K562 (cell line): ENCODE measurements around a stretch of chr7.

GRCh38 chr7:22219759-22220633 is 137.0 kb downstream of the RAPGEF5 start:
- RAMPAGE, long total RNA = no peak
- RRBS = no CpG with 5 or more reads among the region's 10 CpGs
PRO-cap:
- standard = no peak
- CoPRO, capped RNA only, 2 experiments = no peak in any of the 2 experiments
- CoPRO, capped and uncapped RNA, 2 experiments = no peak in any of the 2 experiments
- CoPRO, uncapped RNA only, 2 experiments = no peak in any of the 2 experiments
CAGE:
- cytosol, long polyA plus RNA = no peak
- long polyA plus RNA = no peak
- nucleolus, long total RNA = no peak
- nucleus, long polyA plus RNA = no peak

DNA sequence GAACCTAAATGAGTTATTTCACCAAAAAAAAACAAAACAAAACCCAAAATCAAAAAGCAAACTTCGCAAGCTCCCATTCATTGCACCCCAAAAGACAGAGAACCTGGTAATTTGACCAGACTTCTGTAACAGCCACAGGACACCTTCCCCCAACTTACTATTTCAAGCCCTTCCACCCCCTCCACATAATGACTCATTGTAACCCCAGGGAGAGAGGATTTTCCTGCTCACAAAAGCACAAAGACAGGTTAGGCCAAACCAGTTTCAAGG is 66.9 kb downstream of the STEAP1B start:
- RAMPAGE, long total RNA = no peak
- RRBS = no CpG with 5 or more reads among the region's 1 CpG
PRO-cap:
- standard = no peak
- CoPRO, capped RNA only, 2 experiments = no peak in any of the 2 experiments
- CoPRO, capped and uncapped RNA, 2 experiments = no peak in any of the 2 experiments
- CoPRO, uncapped RNA only, 2 experiments = no peak in any of the 2 experiments
CAGE:
- cytosol, long polyA plus RNA = no peak
- long polyA plus RNA = no peak
- nucleolus, long total RNA = no peak
- nucleus, long polyA plus RNA = no peak

- RAMPAGE, long total RNA = no peak
- RRBS = 70% methylated on average over 20 of the region's 59 CpGs
PRO-cap:
- standard = bidirectional peak, plus-strand start at chr7:22665636, minus-strand start at chr7:22665609
- CoPRO, capped RNA only, 2 experiments = peak in 1 of 2 experiments; most common plus-strand start chr7:22665636 (in 1); most common minus-strand start chr7:22665518 (in 1)
- CoPRO, capped and uncapped RNA, 2 experiments = no peak in any of the 2 experiments
- CoPRO, uncapped RNA only, 2 experiments = no peak in any of the 2 experiments
CAGE:
- cytosol, long polyA plus RNA = no peak
- long polyA plus RNA = no peak
- nucleolus, long total RNA = no peak
- nucleus, long polyA plus RNA = no peak
These were observed 61.7 kb upstream of the IL6 start for GRCh38 chr7:22664990-22665942.

GRCh38 chr7:22696643-22697316 is 30.2 kb upstream of the IL6 start:
- RAMPAGE, long total RNA = no peak
- RRBS = no CpG with 5 or more reads among the region's 5 CpGs
PRO-cap:
- standard = bidirectional peak, plus-strand start at chr7:22696911, minus-strand start at chr7:22696816
- CoPRO, capped RNA only, 2 experiments = peak in 2 of 2 experiments; most common plus-strand start chr7:22696942 (in 1); most common minus-strand start chr7:22696816 (in 2)
- CoPRO, capped and uncapped RNA, 2 experiments = peak in 1 of 2 experiments; most common plus-strand start chr7:22696857 (in 1); most common minus-strand start chr7:22696810 (in 1)
- CoPRO, uncapped RNA only, 2 experiments = no peak in any of the 2 experiments
CAGE:
- cytosol, long polyA plus RNA = no peak
- long polyA plus RNA = no peak
- nucleolus, long total RNA = no peak
- nucleus, long polyA plus RNA = no peak

DNA sequence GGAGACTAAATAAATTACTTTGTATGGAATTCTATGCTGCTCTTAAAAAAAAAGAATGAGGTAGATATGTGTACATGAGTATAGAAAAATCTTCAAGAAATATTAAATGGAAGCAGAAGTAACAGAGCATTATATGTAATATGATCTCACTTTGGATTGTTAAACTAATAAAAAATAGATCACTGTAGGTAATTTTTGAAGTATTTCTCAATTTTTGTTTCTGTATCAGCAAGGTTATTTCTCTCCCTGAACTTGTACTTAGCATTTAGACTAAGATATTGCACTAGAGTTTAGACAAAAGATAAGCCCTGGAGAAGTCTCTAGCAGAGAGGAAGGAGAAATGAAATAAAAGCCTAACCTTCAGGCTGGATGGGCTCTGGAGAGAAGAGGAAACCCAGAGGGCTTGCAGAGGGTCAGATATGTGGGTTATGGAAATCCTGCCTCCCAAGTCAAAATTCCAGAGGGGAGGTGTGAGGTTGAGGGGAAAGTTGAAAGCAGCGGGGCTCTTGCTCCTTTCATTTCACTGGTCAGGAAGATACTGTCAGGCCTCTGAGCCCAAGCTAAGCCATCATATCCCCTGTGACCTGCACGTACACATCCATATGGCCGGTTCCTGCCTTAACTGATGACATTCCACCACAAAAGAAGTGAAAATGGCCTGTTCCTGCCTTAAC is 24.0 kb upstream of the IL6 start:
- RAMPAGE, long total RNA = no peak
- RRBS = no CpG with 5 or more reads among the region's 3 CpGs
PRO-cap:
- standard = bidirectional peak, plus-strand start at position 397 of the sequence, minus-strand start at position 258 of the sequence; bidirectional peak, plus-strand start at position 519 of the sequence, minus-strand start at position 543 of the sequence
- CoPRO, capped RNA only, 2 experiments = peak in 2 of 2 experiments; most common plus-strand start position 519 of the sequence (in 1); most common minus-strand start position 540 of the sequence (in 2)
- CoPRO, capped and uncapped RNA, 2 experiments = peak in 2 of 2 experiments; most common plus-strand start position 590 of the sequence (in 1); most common minus-strand start position 540 of the sequence (in 2)
- CoPRO, uncapped RNA only, 2 experiments = peak in 2 of 2 experiments; most common plus-strand start position 348 of the sequence (in 1); most common minus-strand start position 267 of the sequence (in 2)
CAGE:
- cytosol, long polyA plus RNA = no peak
- long polyA plus RNA = no peak
- nucleolus, long total RNA = no peak
- nucleus, long polyA plus RNA = no peak

- RAMPAGE, long total RNA = no peak
- RRBS = no CpG with 5 or more reads among the region's 4 CpGs
PRO-cap:
- standard = unidirectional peak, plus-strand start at chr7:22856613
- CoPRO, capped RNA only, 2 experiments = peak in 1 of 2 experiments; most common plus-strand start chr7:22857037 (in 1)
- CoPRO, capped and uncapped RNA, 2 experiments = peak in 2 of 2 experiments; most common plus-strand start chr7:22856613 (in 2)
- CoPRO, uncapped RNA only, 2 experiments = peak in 2 of 2 experiments; most common plus-strand start chr7:22856613 (in 2); most common minus-strand start chr7:22856730 (in 1)
CAGE:
- cytosol, long polyA plus RNA = no peak
- long polyA plus RNA = no peak
- nucleolus, long total RNA = no peak
- nucleus, long polyA plus RNA = no peak
These were observed 34.0 kb upstream of the TOMM7 start for GRCh38 chr7:22856441-22857229.

- RAMPAGE, long total RNA = no peak
- RRBS = no CpG with 5 or more reads among the region's 6 CpGs
PRO-cap:
- standard = no peak
- CoPRO, capped RNA only, 2 experiments = no peak in any of the 2 experiments
- CoPRO, capped and uncapped RNA, 2 experiments = no peak in any of the 2 experiments
- CoPRO, uncapped RNA only, 2 experiments = no peak in any of the 2 experiments
CAGE:
- cytosol, long polyA plus RNA = no peak
- long polyA plus RNA = no peak
- nucleolus, long total RNA = no peak
- nucleus, long polyA plus RNA = no peak
These were observed 33.4 kb downstream of the HYCC1 start for GRCh38 chr7:22980564-22980967.

DNA sequence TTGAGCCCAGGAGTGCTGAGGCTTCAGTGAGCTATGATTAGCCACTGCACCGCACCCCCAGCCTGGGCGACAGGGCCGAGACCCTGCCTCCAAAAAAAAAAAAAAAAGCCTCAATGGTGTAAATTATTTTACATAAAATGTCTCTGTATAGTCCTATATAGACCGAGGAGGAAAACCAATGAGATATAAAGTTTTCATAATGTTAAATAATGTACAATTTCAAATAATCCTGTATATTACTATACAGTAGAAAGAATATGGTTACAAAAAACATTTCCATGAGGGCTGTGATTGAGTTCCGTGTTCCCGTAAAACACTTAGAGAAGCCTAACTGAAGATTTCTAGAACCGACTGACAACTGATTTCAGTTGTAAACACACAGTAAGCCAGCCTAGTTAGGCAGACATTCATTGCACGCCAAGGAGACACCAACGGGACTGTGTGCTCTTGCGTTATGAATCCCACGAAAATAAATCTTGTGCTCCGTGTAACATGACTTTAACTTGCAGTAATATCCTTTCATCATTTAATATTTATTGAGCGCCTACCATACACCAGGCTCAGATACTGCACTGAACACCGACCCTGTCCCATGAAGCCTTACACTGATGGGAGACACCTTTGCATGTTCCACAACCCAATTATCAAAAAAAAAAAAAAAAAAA is 580 bp upstream of the KLHL7 start:
- RAMPAGE, long total RNA = no peak
- RRBS = no CpG with 5 or more reads among the region's 14 CpGs
PRO-cap:
- standard = unidirectional peak, plus-strand start at position 402 of the sequence
- CoPRO, capped RNA only, 2 experiments = no peak in any of the 2 experiments
- CoPRO, capped and uncapped RNA, 2 experiments = no peak in any of the 2 experiments
- CoPRO, uncapped RNA only, 2 experiments = no peak in any of the 2 experiments
CAGE:
- cytosol, long polyA plus RNA = no peak
- long polyA plus RNA = no peak
- nucleolus, long total RNA = no peak
- nucleus, long polyA plus RNA = no peak

GRCh38 chr7:23297826-23298432 is 1.2 kb upstream of the MALSU1 start:
- RAMPAGE, long total RNA = no peak
- RRBS = no CpG with 5 or more reads among the region's 3 CpGs
PRO-cap:
- standard = no peak
- CoPRO, capped RNA only, 2 experiments = no peak in any of the 2 experiments
- CoPRO, capped and uncapped RNA, 2 experiments = no peak in any of the 2 experiments
- CoPRO, uncapped RNA only, 2 experiments = no peak in any of the 2 experiments
CAGE:
- cytosol, long polyA plus RNA = no peak
- long polyA plus RNA = no peak
- nucleolus, long total RNA = no peak
- nucleus, long polyA plus RNA = no peak

DNA sequence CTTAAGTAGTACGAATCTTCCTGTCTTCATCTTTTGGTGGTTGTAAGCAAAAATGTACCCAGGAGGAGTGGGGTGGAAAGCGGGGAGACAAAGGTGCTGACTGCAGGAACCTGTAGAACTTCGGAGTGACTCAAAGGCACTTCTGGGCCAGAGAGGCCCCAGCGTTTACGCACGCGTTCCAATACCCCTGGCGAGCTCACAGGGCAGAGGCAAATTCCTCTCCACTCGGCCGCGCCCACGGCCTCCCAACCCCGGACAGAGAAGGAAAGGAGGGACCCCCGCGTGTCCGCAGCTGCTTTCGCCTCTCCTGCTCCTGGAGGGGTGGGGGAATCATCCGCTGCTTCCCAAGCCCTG is 2.5 kb downstream of the IGF2BP3 start:
- RAMPAGE, long total RNA = no peak
- RRBS = no CpG with 5 or more reads among the region's 18 CpGs
PRO-cap:
- standard = no peak
- CoPRO, capped RNA only, 2 experiments = no peak in any of the 2 experiments
- CoPRO, capped and uncapped RNA, 2 experiments = no peak in any of the 2 experiments
- CoPRO, uncapped RNA only, 2 experiments = peak in 2 of 2 experiments; most common plus-strand start position 133 of the sequence (in 1); most common minus-strand start position 3 of the sequence (in 1)
CAGE:
- cytosol, long polyA plus RNA = no peak
- long polyA plus RNA = no peak
- nucleolus, long total RNA = no peak
- nucleus, long polyA plus RNA = no peak

GRCh38 chr7:23696910-23697465 is 13.0 kb upstream of the STK31 start:
- RAMPAGE, long total RNA = no peak
- RRBS = no CpG with 5 or more reads among the region's 7 CpGs
PRO-cap:
- standard = no peak
- CoPRO, capped RNA only, 2 experiments = no peak in any of the 2 experiments
- CoPRO, capped and uncapped RNA, 2 experiments = no peak in any of the 2 experiments
- CoPRO, uncapped RNA only, 2 experiments = no peak in any of the 2 experiments
CAGE:
- cytosol, long polyA plus RNA = no peak
- long polyA plus RNA = no peak
- nucleolus, long total RNA = no peak
- nucleus, long polyA plus RNA = no peak

- RAMPAGE, long total RNA = no peak
- RRBS = no CpG with 5 or more reads among the region's 1 CpG
PRO-cap:
- standard = no peak
- CoPRO, capped RNA only, 2 experiments = no peak in any of the 2 experiments
- CoPRO, capped and uncapped RNA, 2 experiments = no peak in any of the 2 experiments
- CoPRO, uncapped RNA only, 2 experiments = no peak in any of the 2 experiments
CAGE:
- cytosol, long polyA plus RNA = no peak
- long polyA plus RNA = no peak
- nucleolus, long total RNA = no peak
- nucleus, long polyA plus RNA = no peak
These were observed 131.7 kb upstream of the NPY start for GRCh38 chr7:24152266-24152656.

DNA sequence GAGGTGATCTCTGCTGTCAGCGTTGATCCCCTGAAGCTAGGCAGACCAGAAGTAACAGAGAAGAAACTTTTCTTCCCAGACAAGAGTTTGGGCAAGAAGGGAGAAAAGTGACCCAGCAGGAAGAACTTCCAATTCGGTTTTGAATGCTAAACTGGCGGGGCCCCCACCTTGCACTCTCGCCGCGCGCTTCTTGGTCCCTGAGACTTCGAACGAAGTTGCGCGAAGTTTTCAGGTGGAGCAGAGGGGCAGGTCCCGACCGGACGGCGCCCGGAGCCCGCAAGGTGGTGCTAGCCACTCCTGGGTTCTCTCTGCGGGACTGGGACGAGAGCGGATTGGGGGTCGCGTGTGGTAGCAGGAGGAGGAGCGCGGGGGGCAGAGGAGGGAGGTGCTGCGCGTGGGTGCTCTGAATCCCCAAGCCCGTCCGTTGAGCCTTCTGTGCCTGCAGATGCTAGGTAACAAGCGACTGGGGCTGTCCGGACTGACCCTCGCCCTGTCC is 854 bp downstream of the NPY start:
- RAMPAGE, long total RNA = no peak
- RRBS = 29% methylated on average over 2 of the region's 31 CpGs
PRO-cap:
- standard = no peak
- CoPRO, capped RNA only, 2 experiments = no peak in any of the 2 experiments
- CoPRO, capped and uncapped RNA, 2 experiments = no peak in any of the 2 experiments
- CoPRO, uncapped RNA only, 2 experiments = no peak in any of the 2 experiments
CAGE:
- cytosol, long polyA plus RNA = no peak
- long polyA plus RNA = no peak
- nucleolus, long total RNA = no peak
- nucleus, long polyA plus RNA = no peak

DNA sequence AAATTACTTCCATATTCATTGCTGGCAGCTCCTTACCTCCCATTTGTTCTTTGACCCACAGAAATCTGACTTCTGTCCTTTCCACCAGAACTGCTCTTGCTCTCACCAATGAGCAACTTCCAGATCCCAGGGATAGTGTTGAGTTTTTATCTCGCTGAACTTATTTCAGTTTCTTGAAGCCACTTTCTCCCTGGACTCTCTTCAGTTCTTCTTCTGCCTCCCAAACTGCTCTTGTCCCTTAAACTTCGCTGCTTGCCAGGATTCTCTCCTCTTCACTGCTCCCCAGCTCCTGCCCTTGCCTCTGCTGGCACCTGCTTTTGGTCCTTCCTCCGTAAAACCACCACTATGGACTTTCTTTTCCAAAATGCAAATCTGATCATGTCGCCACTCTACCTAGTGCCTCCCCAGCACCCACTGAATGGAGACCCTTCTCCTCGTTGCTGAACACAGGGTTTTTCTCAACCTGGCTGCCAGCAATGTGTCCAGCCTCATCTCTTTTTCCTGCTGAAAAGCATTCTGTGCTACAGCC is 92.8 kb upstream of the PALS2 start:
- RAMPAGE, long total RNA = no peak
- RRBS = no CpG with 5 or more reads among the region's 5 CpGs
PRO-cap:
- standard = no peak
- CoPRO, capped RNA only, 2 experiments = no peak in any of the 2 experiments
- CoPRO, capped and uncapped RNA, 2 experiments = no peak in any of the 2 experiments
- CoPRO, uncapped RNA only, 2 experiments = no peak in any of the 2 experiments
CAGE:
- cytosol, long polyA plus RNA = no peak
- long polyA plus RNA = no peak
- nucleolus, long total RNA = no peak
- nucleus, long polyA plus RNA = no peak

DNA sequence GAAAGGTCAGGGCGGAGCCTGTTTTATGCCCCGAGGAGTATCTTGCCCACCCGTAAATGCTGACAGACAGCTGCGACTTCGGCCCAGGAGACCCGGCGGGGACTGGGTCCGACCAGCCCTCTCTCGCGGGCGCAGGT is 447 bp upstream of the PALS2 start:
- RAMPAGE, long total RNA = no peak
- RRBS = 2% methylated on average over 6 of the region's 11 CpGs
PRO-cap:
- standard = no peak
- CoPRO, capped RNA only, 2 experiments = no peak in any of the 2 experiments
- CoPRO, capped and uncapped RNA, 2 experiments = no peak in any of the 2 experiments
- CoPRO, uncapped RNA only, 2 experiments = no peak in any of the 2 experiments
CAGE:
- cytosol, long polyA plus RNA = no peak
- long polyA plus RNA = no peak
- nucleolus, long total RNA = no peak
- nucleus, long polyA plus RNA = no peak

DNA sequence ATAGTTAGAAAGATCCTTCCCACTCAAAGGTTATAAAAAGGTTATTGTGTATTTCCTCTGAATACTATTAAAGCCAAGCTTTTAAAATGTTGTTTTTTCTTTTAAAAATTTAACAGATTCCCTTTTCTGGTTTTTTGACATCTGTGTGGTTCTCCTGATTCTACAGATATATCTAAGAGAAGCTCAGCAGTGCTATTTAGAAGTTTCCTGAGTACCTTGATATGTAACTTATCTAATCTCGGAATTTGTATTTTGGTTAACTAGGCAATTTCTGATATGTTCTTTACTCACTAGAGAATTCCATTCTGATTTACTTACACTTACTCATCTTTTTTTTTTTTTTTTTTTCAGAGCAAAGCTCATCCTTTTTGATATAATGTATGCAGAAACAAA is 63.7 kb downstream of the PALS2 start:
- RAMPAGE, long total RNA = no peak
- RRBS = no CpG with 5 or more reads among the region's 1 CpG
PRO-cap:
- standard = no peak
- CoPRO, capped RNA only, 2 experiments = no peak in any of the 2 experiments
- CoPRO, capped and uncapped RNA, 2 experiments = no peak in any of the 2 experiments
- CoPRO, uncapped RNA only, 2 experiments = no peak in any of the 2 experiments
CAGE:
- cytosol, long polyA plus RNA = no peak
- long polyA plus RNA = no peak
- nucleolus, long total RNA = no peak
- nucleus, long polyA plus RNA = no peak

DNA sequence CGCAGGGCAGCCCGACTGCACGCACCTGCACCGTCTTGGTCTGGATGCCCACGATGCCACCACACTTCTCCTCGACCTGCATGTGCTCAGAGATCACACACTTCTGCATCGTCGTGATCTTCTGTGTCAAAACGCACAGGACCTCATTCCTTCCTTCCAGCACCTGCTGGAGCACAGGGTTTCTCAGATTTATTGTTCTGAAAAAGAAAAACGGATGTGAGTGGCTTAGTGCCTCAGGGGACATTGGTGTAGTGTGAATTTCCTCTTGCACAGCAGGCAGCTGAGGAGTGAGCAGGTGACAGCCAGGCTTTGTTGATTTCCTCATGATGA is 38.3 kb downstream of the GSDME start:
- RAMPAGE, long total RNA = no peak
- RRBS = no CpG with 5 or more reads among the region's 10 CpGs
PRO-cap:
- standard = no peak
- CoPRO, capped RNA only, 2 experiments = no peak in any of the 2 experiments
- CoPRO, capped and uncapped RNA, 2 experiments = no peak in any of the 2 experiments
- CoPRO, uncapped RNA only, 2 experiments = no peak in any of the 2 experiments
CAGE:
- cytosol, long polyA plus RNA = no peak
- long polyA plus RNA = no peak
- nucleolus, long total RNA = no peak
- nucleus, long polyA plus RNA = no peak

GRCh38 chr7:24749212-24749595 is 8.1 kb downstream of the GSDME start:
- RAMPAGE, long total RNA = no peak
- RRBS = no CpG with 5 or more reads among the region's 8 CpGs
PRO-cap:
- standard = no peak
- CoPRO, capped RNA only, 2 experiments = no peak in any of the 2 experiments
- CoPRO, capped and uncapped RNA, 2 experiments = no peak in any of the 2 experiments
- CoPRO, uncapped RNA only, 2 experiments = no peak in any of the 2 experiments
CAGE:
- cytosol, long polyA plus RNA = no peak
- long polyA plus RNA = no peak
- nucleolus, long total RNA = no peak
- nucleus, long polyA plus RNA = no peak

- RAMPAGE, long total RNA = no peak
- RRBS = no CpG with 5 or more reads among the region's 11 CpGs
PRO-cap:
- standard = bidirectional peak, plus-strand start at chr7:24923629, minus-strand start at chr7:24923290
- CoPRO, capped RNA only, 2 experiments = peak in 1 of 2 experiments; most common plus-strand start chr7:24923334 (in 1); most common minus-strand start chr7:24923254 (in 1)
- CoPRO, capped and uncapped RNA, 2 experiments = no peak in any of the 2 experiments
- CoPRO, uncapped RNA only, 2 experiments = peak in 1 of 2 experiments; most common plus-strand start chr7:24923312 (in 1); most common minus-strand start chr7:24923219 (in 1)
CAGE:
- cytosol, long polyA plus RNA = no peak
- long polyA plus RNA = no peak
- nucleolus, long total RNA = no peak
- nucleus, long polyA plus RNA = no peak
These were observed 56.7 kb downstream of the OSBPL3 start for GRCh38 chr7:24922976-24923924.